Spleen (tissue), 7 donors: Measurements from ENCODE around the gene SLIT2.

DNA sequence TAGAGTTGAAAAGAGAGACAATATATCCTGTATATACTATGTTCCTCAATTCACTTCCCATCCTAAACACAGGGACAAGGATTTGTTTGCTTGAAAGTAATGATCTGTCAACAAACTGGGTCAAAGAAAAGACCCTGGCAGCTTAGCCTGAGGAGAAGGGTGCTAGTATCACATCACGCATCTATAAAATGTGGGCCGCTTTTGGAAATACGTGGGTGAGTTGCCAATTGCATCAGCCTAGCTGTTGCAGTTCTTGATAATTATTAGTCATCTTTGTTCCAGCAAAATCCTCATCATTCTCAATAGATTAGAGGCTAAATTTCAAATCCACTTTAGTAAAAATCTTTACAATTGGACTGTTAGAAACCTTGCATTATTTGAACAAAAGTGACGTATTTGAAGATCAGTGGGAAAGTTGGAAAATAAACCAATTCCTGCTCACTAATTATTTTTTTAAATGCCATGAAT, 33.6 kb upstream of the TAPT1 start:
- PRO-cap, 4 experiments, result no peak in any of the 4 experiments
- RAMPAGE, long total RNA, 4 experiments, result no peak in any of the 4 experiments

DNA sequence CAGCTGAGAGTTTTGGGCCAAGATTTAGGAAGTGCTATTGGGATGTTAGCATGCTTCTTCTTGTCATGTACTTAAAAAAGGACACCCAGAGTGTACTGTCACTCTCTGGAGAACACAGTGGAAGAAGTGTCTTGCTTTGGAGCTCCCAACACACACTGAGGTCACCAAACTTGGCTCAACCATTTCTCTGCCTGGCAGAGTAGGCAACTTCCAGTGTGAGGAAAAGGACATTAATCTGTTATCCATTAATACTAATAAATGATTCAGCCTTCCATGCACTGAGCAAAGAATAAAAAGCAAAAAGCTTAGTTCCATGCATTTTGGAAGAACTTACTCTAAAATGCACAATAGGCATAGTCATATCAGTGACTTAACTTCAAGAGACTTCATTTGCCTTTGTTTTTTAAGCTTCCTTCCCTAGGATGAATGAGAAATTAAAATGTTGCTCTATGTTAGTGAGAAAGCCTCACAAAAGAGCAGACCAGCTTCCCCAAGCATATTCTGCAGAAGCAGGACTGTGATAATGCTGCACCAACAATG, 59.9 kb downstream of the LDB2 start:
- PRO-cap, 4 experiments, result no peak in any of the 4 experiments
- RAMPAGE, long total RNA, 4 experiments, result no peak in any of the 4 experiments

- PRO-cap, 4 experiments, result no peak in any of the 4 experiments
- RAMPAGE, long total RNA, 4 experiments, result no peak in any of the 4 experiments
These were observed 229.8 kb upstream of the LDB2 start for GRCh38 chr4:17128341-17128540.

- PRO-cap, 4 experiments, result no peak in any of the 4 experiments
- RAMPAGE, long total RNA, 4 experiments, result no peak in any of the 4 experiments
These were observed 270.1 kb upstream of the LDB2 start for GRCh38 chr4:17168508-17169011.

GRCh38 chr4:17437172-17437538, 74.7 kb downstream of the QDPR start:
- PRO-cap, 4 experiments, result peak in 4 of 4 experiments; most common minus-strand start chr4:17437430 (in 4)
- RAMPAGE, long total RNA, 4 experiments, result no peak in any of the 4 experiments

GRCh38 chr4:17437539-17437982, 74.3 kb downstream of the QDPR start:
- PRO-cap, 4 experiments, result peak in 4 of 4 experiments; most common plus-strand start chr4:17437659 (in 2)
- RAMPAGE, long total RNA, 4 experiments, result no peak in any of the 4 experiments

GRCh38 chr4:17501626-17501951, 10.3 kb downstream of the QDPR start:
- PRO-cap, 4 experiments, result no peak in any of the 4 experiments
- RAMPAGE, long total RNA, 4 experiments, result no peak in any of the 4 experiments

DNA sequence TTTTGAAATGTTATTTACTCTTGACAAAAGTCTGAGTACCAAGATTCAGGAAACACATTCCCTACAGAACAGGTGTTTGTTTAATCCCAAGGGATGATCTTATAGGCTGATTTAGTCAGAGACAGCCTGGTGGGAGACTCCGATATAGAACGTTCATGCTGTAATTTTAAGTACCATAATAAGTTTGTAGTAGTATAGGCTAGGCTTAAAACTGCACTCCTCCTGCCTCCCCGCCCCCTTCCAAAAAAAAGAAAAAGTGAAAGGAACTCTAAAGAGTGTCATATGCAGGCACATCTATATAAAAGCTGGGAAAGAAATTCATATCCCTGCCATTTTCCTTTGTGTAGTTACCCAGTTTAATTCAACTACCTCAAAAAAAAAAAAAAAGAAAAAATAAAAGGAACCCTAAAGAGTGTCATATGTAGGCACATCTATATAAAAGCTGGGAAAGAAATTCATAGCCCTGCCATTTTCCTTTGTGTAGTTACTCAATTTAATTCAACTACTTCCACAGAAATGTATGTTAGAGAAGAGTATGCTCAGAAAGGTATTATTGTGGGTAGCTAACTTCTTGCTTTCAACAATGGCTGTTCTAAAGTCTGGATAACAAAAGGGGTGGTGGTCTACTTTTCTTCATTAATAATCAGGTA, 8.2 kb downstream of the DCAF16 start:
- PRO-cap, 4 experiments, result no peak in any of the 4 experiments
- RAMPAGE, long total RNA, 4 experiments, result no peak in any of the 4 experiments

- PRO-cap, 4 experiments, result no peak in any of the 4 experiments
- RAMPAGE, long total RNA, 4 experiments, result no peak in any of the 4 experiments
These were observed 46.8 kb downstream of the NCAPG start for GRCh38 chr4:17857487-17857991.

GRCh38 chr4:18022228-18022746, 732 bp upstream of the LCORL start:
- PRO-cap, 4 experiments, result peak in 4 of 4 experiments; most common plus-strand start chr4:18022352 (in 2)
- RAMPAGE, long total RNA, 4 experiments, result no peak in any of the 4 experiments

DNA sequence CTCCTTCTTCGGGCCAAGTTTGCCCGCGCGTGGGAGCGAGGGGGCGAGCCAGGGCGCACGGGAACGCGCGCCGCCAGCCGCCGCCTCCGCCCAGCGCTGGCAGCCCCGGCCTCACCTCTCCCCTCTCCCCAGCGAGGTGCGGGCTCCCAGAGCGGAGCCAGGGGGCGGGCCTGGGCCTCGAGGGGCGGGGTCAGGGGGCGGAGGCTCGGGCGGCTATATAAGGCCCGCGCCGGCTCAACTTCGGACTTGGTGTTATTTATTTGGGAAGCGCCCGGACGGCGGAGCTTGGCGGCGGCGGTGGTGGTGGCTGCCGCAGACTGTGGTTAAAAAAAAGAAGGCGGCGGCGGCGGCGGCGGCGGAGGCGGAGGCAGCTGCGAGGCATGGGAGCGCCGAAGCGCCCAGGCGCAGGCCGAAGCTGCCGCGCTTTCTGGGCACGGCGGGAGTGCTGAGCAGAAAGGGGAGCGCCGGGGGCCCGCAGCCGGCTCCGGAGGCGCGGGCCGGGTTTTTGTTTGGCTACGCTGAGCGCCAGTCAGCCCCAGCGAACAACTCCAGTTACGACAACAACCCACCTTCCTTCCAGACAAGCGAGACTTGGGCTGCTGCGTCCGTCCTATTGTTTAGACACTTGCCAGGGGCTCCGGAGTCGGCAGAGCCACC, at the start of gene SLIT2:
Gene SLIT2 (plus strand): TSS at position 245 of the 657 bp plus-strand sequence.
- PRO-cap, 4 experiments, result peak in 4 of 4 experiments; most common plus-strand start position 245 of the sequence (in 2); most common minus-strand start position 119 of the sequence (in 4)
- RAMPAGE, long total RNA, 4 experiments, result start-site peak on the plus strand in 3 of 4 experiments, centred at positions 246 to 519 of the sequence, 14 to 40 reads per replicate

GRCh38 chr4:22510333-22510841, 5.5 kb downstream of the ADGRA3 start:
- PRO-cap, 4 experiments, result no peak in any of the 4 experiments
- RAMPAGE, long total RNA, 4 experiments, result no peak in any of the 4 experiments

- PRO-cap, 4 experiments, result no peak in any of the 4 experiments
- RAMPAGE, long total RNA, 4 experiments, result no peak in any of the 4 experiments
These were observed 360.2 kb upstream of the ADGRA3 start for GRCh38 chr4:22876165-22876467.

DNA sequence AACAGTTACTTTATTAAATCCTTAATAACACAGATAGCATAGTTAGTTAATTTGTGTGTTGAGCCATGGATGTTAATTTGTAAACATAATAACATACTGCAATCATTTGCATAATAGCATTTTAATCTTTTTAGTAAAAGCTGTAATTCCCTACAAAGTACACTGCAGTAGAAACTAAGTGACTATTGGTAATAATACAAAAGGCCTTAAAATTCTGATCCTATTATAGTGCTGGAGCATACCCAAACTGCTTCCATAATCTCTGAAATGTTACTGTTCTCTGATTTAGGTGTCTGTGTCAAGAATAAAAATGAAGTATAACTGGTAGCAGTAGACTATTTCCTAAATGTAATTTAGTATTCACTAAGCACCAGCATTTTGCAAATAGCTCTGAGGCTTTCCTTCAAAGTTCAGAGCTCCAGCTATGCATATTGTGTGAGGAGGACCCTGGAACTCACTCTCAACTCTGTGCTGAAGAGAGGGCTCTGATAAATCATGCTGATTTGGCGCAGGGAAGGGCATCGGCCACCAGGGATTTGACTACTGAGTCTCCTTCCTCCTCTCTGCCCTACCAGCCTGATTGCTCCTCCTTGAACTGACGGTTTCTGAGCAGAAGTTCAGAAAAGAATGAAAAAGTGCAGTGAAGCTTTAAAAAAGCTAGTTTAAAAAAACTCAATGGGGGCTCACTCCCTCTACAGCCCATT, 13.6 kb downstream of the PPARGC1A start:
- PRO-cap, 4 experiments, result no peak in any of the 4 experiments
- RAMPAGE, long total RNA, 4 experiments, result no peak in any of the 4 experiments

- PRO-cap, 4 experiments, result no peak in any of the 4 experiments
- RAMPAGE, long total RNA, 4 experiments, result no peak in any of the 4 experiments
These were observed 8.3 kb downstream of the PPARGC1A start for GRCh38 chr4:23881542-23882030.

DNA sequence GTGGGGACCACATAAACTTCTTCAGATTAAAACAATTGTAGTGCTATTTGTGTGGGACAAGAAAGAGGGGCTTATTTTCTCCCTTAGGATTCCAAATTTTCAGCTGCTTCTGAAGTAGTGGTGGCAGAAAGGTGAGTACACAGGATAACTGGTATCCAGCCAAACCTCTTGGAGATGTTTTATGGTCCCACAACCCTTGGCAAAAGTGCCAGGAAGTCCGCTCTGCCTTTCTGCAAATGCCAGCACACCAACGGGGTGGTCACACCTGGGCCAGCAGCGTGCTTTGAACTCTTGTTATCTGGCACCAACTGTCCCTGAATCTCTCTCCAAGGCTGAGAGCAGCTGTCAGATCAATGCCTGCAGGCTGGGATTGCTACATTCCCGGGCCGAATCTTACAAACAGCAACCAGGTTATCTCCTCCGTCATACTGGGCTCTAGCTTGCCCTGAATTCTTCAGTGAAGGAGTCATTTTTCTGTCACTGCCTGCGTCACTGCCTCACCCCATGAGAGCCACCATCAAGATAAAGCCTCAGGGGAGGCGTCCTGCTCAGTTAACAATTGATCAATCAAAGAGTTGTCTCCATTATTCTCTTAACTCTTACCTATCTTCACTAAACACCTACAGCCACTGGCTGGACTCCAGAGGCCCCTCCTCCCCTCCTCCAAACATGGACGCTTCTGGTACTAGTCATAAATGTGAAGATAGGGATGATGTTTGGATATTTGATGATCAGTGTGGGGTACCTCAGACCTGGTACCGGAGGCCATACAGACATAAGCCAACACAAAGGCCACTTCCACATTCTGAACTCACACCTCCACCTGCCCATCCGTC, 329.4 kb upstream of the PPARGC1A start:
- PRO-cap, 4 experiments, result no peak in any of the 4 experiments
- RAMPAGE, long total RNA, 4 experiments, result no peak in any of the 4 experiments

DNA sequence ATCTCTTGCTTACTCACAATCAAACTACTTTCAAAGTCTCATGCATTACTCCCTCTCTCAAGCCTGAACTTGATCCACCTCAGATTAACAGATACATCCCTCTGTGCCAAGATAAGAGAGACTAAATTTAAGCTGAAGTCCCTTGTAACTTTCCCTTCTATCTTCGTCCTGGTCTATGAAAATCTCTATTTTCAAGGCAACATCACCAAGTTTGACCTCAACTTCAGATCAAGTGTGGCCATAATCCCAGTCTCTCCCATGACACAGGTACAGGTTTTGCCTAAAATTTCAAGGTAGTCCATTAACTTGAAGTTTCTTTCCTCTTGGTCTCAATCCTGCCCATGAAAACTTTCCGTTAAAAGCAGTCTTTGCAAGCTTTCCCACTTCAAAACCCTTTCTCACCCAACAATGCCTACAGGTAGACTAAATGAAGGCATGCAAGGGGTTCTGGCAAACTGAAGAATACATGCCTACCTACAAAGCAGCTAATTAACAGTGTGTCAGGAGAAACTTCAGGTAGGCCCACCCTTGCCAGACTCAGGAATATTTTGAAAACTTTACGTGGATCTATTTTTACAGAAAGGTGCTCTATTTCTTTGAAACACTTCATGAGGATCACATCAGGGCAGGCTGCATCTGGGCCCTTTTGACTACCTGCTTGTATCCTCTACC, 62.5 kb downstream of the DHX15 start:
- PRO-cap, 4 experiments, result no peak in any of the 4 experiments
- RAMPAGE, long total RNA, 4 experiments, result no peak in any of the 4 experiments

- PRO-cap, 4 experiments, result peak in 4 of 4 experiments; most common plus-strand start chr4:24583998 (in 3); most common minus-strand start chr4:24584108 (in 2)
- RAMPAGE, long total RNA, 4 experiments, result no peak in any of the 4 experiments
These were observed 701 bp downstream of the DHX15 start for GRCh38 chr4:24583397-24584308.

- PRO-cap, 4 experiments, result no peak in any of the 4 experiments
- RAMPAGE, long total RNA, 4 experiments, result no peak in any of the 4 experiments
These were observed 34.7 kb downstream of the SOD3 start for GRCh38 chr4:24829955-24830665.

DNA sequence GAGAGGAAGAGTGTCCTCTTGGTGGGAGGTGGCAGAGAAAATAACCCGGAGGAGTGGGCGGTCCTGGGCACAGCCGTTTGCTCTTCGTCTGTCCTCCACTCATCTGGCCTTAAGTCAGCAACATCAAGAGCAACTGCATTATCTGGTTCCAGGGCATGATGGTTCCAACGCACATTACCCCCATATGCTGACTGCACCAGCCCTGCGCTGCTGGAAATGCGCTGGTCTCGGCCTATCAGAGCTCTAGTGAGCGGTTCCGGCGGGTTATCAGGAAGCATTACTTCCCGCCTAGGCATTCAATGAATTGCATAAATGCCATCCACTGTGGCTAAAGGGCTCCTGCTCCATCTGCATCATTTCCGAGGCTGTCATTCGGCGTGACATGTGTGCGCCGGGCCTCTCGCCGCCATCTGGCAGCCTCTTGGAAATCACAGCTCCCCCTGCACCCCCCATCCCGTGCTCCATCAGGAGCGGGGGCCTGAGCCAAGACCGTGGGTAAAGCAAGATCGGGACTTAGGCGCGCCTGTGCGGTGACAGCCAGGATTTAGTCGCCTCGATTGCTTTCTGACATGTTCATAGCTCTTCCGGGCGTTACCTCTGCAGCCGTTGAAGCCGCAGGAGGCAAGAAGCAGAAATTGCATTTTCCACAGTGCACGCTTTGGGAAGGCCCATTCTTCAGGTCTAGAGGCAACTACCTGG, 64.4 kb downstream of the SEPSECS start:
- PRO-cap, 4 experiments, result no peak in any of the 4 experiments
- RAMPAGE, long total RNA, 4 experiments, result no peak in any of the 4 experiments